ENCODE measurements around a stretch of chr17.

- PRO-cap: no peak
These were observed 1.6 kb downstream of the EIF4A3 start for GRCh38 chr17:80145326-80145705.

GRCh38 chr17:80174934-80175897 is 5.4 kb downstream of the CARD14 start:
- PRO-cap: no peak

GRCh38 chr17:80219065-80220032 is 784 bp downstream of the SGSH start:
- PRO-cap: bidirectional peak, plus-strand start at chr17:80219735, minus-strand start at chr17:80219487

DNA sequence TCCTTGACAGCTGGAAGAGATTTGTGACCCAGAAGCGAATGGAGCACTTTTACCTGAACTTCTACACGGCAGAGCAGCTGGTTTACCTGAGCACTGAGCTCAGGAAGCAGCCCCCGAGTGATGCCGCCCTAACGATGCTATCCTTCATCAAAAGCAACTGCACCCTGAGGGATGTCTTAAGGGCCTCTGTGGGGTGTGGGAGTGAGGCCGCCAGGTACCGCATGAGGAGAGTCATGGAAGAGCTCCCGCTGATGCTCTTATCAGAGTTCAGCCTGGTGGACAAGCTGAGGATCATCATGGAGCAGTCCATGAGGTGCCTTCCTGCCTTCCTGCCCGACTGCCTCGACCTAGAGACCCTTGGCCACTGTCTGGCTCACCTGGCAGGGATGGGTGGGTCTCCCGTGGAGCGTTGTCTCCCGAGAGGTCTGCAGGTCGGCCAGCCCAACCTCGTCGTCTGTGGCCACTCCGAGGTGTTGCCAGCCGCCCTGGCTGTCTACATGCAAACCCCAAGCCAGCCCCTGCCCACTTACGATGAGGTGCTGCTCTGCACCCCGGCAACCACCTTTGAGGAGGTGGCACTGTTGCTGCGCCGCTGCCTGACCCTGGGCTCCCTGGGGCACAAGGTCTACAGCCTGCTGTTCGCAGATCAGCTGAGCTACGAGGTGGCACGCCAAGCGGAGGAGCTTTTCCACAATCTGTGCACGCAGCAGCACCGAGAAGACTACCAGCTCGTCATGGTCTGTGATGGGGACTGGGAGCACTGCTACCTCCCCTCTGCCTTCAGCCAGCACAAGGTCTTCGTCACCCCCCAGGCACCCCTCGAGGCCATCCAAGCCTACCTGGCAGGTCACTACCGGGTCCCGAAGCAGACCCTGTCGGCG is 75.3 kb upstream of the ENDOV start:
- PRO-cap: unidirectional peak, plus-strand start at position 266 of the sequence

DNA sequence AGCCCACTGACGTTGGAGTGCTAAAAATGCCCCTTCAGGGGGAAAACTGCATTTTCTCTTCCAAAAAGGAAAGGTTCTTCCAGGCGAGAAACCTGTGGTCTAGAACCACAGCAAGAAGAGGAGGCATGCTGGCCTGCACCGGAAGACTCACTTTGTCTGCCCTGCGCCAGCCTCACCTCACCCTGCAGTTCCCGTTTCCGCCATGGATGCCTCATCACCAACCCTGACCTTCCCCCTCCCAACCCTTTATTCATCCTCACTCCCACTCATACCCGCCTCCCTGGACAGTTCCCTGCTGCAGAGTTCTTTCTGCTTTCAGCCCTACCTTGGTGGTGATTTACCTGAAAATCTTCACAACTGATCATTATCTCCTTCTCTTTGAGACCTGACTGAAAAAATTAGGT is 19.2 kb upstream of the ENDOV start:
- PRO-cap: no peak

DNA sequence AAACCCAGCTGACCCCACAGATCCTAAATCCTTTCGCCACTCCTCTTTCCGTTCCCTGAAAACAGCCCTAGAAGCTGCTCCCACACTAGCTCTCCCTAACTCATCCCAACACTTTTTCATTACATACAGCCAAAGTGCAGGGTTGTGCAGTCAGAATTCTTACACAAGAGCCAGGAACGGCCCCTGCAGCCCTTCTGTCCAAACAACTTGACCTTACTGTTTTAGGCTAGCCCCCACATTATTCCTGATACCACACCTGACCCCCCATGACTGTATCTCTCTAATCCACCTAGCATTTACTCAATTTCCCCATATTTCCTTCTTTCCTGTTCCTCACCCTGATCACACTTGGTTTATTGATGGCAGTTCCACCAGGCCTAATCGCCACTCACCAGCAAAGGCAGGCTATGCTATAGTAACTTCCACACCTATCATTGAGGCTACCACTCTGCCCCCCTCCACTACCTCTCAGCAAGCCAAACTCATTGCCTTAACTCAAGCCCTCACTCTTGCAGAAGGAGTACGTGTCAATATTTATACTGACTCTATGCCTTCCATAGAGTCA is 11.3 kb upstream of the ENDOV start:
- PRO-cap: no peak

DNA sequence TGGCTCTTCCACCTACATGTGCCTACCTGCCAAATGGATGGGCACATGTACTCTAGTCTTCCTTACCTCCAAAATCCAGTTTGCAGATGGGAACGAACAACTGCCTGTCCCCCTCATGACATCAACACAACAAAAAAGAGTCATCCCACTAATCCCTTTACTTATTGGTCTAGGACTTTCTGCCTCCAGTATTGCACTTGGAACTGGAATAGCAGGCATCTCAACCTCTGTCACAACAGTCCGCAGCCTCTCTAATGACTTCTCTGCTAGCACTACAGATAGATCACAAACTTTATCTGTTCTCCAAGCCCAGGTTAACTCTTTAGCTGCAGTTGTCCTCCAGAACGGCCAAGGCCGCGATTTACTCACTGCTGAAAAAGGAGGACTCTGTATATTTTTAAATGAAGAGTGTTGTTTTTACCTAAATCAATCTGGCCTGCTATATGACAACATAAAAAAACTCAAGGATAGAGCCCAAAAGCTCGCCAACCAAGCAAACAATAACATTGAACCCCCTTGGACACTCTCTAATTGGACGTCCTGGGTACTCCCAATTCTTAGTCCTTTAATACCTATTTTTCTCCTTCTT is 8.0 kb upstream of the ENDOV start:
- PRO-cap: no peak

DNA sequence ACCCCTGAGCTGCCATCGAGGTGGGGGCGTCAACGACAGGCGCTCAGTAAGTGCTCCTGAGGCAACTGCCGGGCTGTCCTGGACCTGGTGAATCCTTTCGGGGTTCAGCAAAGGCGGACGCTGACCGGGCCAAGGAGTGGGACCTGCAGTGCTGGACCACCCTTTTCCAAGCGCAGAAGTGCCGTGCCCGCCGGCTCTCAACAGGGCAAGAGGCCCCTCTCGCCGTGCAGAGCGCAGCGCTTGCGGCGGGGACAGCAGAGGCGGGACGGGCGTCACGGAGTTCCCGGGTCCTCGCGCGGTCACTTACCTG is 390 bp upstream of the ENDOV start:
- PRO-cap: no peak

GRCh38 chr17:80501942-80502534 is 25.6 kb upstream of the NPTX1 start:
- PRO-cap: no peak

DNA sequence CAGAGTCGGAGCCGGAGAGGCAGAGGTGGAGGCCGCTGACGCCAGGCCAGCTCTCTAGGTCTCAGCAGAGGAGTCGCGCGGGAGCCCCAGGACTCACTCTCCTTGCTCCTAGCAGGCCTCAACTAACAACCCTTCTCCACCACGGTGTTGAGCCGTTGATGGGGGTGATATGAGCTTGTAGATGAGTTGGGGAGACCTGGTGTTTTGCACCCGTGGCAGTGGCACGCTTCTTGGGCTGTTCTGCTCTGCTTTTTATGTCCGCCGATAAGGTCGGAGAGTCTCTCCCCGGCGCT is 116.6 kb downstream of the RPTOR start:
- PRO-cap: no peak

GRCh38 chr17:80725978-80726198 is 181.2 kb downstream of the RPTOR start:
- PRO-cap: no peak

GRCh38 chr17:80750932-80751438 is 206.3 kb downstream of the RPTOR start:
- PRO-cap: no peak

- PRO-cap: no peak
These were observed 217.6 kb downstream of the RPTOR start for GRCh38 chr17:80762154-80762656.

DNA sequence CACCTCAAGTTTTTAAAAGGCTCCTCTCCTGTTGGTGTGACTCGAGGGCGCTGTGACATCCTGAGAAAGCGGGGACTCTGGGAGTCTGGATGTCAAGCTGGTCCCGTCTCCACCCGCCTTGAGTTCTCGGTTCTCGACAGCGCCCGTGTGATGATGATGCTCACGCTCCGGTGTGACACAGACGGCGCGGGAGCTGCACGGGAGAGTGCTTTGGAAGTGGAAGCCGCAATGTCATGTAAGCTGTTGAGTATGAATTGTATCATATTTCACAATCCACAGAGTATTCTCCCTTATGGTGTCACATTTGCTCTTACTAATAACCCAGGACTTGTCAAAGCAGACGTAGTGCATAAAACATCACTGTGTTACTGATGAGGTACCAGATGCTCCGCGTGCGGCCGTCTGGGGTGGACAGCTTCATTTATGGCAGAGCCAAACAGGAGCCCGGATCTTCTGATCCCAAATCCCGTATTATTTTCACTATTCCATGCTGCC is 217.5 kb upstream of the CHMP6 start:
- PRO-cap: unidirectional peak, plus-strand start at position 61 of the sequence

GRCh38 chr17:80824548-80824898 is 167.1 kb upstream of the CHMP6 start:
- PRO-cap: no peak

GRCh38 chr17:80873356-80873978 is 118.2 kb upstream of the CHMP6 start:
- PRO-cap: no peak

- PRO-cap: no peak
These were observed 9.1 kb downstream of the CHMP6 start for GRCh38 chr17:81000544-81001250.

GRCh38 chr17:81020644-81021303 is 14.2 kb upstream of the BAIAP2 start:
- PRO-cap: bidirectional peak, plus-strand start at chr17:81021016, minus-strand start at chr17:81020918

DNA sequence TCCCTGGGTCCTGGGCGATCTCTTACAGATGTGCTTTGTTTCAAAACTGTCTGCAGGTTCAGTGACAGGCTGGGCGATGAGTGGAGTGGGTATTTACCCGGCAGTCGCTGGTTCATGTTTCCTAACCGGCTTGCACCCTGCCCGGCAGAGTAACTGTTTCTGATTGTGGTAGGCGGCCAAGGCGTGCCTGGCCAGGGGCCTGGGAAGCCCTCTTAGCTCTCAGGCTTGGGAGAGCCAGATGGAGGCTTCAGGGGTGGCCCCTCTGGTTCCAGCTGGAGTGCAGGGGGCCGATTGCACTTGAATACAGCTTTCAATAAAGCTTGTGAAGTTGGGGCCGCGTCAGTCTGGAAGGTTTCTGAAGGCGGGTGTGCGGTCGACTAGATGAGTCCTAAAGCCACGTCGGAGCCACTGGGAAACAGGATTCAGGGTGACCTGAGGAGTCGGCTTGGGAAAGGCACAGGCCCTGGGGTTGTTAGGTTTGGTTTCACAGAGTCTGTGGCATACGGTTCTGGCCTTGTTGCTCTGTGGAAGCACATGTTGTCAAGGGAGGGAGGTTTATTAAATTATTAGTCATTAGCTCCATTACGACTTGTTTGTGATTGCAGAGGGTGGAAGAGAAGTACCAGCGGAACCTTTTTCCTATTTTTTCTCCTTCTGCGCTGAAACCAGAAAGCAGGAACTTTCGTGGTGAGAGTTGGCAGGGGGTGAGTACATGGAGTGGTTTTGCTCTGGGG is 1.5 kb downstream of the BAIAP2 start:
- PRO-cap: no peak

GRCh38 chr17:81052557-81053648 is 18.0 kb downstream of the BAIAP2 start:
- PRO-cap: no peak

Data from left lung (tissue), 1 donor.